Thoracic aorta (tissue), 1 donor: Measurements from ENCODE around the gene ALDH5A1.

DNA sequence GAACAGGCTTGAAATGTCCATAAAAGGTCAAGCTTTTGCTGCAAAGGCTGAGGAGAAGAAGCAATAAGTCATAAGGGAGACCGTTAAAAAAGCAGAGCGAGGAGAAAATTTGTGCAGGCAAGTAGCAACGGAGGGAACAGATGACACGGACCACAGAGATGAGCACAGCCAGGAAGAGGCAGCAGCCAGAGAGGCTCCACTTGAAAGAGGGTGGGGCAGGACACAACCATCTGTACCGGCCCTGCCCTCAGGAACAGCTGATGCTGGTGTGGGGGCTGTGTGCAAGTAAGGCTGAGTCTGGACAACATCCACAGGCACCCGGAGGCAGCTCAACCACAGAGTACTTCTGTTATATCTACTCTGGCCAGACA lies 25.1 kb downstream of the KIF13A start:
- RAMPAGE, long total RNA = no peak

DNA sequence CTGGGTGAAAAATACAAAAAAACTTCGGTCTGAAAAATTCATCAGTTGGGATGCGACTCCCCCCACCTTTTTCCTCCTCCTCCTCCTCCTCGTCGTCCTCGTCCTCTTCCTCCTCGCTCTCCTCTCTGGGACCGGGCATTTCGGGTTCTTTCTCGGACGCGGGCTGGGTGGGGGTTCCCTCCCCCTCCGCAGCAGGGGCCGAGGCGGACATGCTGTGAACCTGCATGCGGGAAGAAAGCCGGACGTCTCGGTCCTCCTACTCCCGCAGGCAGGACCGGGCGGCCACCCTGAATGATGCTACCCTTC lies 600 bp downstream of the DEK start:
- RAMPAGE, long total RNA = start-site peak on the minus strand centred at position 212 of the sequence, 19 bp wide, 166 reads

DNA sequence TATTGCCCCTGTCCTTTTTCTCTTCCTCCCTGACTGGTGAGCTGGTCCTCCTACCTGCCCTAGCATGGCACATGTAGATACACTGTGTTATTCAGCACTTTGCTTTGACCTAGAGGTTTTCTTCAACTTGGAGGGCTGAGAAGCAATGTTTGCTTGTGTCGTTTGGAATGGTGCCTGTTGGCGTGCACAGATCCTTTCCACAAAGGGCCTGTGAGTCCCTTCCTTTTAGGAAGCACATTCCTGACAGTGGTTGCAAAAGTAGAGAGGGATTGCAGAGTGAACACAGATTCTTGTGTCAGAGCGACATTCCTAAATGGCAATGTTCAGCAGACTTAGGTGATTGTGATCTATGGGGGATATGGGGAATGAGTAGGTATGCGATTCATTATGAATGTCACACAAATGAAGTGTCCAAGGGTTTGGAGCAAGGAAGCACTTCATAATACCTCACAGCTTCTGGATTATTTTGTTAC lies 850 bp upstream of the RNF144B start:
- RAMPAGE, long total RNA = no peak

- RAMPAGE, long total RNA = no peak
Measured at GRCh38 chr6:18415785-18416795, 28.9 kb downstream of the RNF144B start.

DNA sequence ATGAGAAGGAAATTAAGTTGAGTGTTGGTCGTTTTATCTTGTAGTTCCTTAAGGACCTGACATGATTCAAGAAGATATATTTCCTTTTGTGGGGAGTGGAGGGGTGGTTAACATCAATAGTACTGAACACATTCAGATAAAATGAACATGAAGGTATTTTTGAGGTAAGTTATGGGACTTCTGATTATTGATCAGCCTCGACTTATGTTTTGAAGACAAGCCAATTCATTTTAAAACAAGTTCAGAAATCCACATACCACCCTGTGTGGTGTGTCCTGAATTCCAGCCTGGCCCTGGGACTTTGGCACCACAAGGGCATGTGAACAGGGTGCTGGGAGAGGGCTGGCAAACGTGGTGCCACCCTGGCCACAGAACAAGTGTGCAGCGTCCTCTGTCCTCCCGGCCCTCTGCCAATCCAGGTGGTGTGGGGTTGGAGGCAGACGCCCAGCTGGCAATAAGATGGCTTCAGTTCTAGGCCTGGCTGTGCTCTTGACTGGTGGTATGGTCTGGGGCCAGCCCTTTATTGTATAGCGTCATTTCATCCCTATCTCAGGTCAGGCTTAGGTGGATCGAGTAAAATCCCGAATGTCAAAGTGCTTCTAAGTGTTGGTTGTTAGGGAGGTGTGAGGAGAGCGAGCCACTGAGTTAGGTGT lies 84.1 kb downstream of the RNF144B start:
- RAMPAGE, long total RNA = no peak

DNA sequence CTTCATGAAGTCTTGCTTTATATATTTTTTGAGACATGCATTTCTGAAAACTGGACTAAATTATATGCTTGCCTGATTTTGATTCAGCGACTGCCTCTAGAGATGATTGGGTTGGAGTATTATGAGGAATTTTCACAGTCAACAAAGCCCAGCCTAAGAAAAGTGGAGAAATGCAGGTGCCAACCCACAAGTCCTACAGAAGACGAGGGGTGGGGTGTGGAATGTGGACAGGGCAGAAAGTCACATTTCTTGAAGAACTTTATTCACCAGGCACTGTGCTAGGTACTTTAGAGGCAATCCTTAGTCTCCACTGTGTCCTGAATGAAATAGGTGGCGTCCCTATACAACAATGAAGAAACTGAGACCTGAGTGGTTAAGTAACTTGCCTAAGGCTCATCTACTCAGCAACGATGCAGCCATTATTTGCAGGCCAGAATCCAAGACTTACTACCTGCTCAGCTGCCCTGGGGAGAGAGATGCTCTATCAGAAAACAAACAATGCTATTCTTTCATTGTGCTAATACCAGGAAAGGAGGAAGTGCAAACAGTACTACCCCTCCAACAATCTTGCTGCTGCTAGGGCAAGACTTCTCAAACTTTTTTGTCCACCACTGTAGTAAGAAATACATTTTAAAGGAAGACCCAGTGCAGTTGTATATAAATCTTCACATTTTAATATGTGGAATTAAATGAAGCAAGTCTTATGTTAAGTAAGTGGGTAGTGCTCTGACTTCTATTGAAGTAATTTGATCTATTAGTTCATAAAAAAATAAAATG lies 106.4 kb downstream of the RNF144B start:
- RAMPAGE, long total RNA = no peak

GRCh38 chr6:18584982-18585430 lies 197.9 kb downstream of the RNF144B start:
- RAMPAGE, long total RNA = no peak

- RAMPAGE, long total RNA = no peak
Measured at GRCh38 chr6:19180546-19181307, 656.4 kb upstream of the ID4 start.

GRCh38 chr6:19303246-19303926 lies 533.8 kb upstream of the ID4 start:
- RAMPAGE, long total RNA = no peak

DNA sequence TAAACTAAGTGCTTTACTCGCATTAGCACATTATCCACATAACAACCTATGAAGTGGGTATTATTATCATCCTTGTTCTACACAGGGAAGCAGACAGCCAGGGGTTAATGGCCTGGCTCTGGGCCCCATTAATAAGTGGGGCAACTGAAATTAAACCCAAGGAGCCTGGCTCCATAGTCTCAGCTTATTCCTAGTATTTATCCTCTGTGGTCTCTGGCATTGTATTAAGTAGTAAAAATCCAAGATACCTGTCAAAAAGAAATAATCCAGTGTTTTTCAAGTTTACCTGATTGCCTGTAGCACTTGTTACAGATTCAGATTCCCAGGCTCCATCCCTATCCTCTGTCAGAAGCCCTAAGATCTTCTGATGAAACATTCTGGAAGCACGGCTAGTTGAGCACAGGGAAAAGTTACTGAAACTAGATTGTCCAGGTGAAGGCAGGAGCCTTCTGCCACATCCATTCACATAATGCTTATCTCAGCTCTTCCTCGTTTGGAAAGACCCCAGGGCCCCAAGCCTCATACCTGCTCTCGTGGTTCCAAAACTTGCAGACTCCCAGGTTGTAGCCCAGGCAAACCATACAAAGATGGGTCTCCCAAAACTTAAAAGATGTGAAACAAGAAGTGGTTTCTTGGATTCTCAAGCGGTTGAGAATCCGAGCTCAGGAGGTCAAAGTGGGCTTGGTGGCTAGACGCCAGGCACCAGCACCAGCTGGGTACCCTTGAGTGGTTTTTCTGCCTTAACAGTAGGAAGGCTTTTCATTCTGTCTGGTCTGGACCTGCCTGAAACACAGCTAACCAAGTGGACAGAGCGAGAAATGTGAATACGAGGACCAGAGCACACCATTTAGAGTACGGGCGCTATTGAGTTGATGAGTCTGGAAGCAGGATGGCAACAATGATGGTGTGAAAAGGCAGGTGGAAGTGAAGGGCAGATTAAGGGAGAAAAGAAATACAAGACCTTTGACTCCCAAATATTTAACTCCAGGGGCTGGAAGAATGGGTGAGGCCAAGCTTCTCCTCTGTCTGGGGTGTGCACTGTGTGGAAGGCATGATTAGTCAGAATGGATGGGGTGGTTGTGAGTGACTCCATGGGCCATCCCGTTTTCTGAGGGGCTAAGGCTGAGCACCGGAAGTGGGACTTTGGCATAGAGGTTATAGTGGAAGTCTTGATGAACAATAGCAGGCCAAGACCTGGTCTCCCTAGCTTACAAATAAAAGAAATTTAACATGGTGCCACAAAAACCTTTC lies 11.7 kb downstream of the E2F3 start:
- RAMPAGE, long total RNA = no peak

DNA sequence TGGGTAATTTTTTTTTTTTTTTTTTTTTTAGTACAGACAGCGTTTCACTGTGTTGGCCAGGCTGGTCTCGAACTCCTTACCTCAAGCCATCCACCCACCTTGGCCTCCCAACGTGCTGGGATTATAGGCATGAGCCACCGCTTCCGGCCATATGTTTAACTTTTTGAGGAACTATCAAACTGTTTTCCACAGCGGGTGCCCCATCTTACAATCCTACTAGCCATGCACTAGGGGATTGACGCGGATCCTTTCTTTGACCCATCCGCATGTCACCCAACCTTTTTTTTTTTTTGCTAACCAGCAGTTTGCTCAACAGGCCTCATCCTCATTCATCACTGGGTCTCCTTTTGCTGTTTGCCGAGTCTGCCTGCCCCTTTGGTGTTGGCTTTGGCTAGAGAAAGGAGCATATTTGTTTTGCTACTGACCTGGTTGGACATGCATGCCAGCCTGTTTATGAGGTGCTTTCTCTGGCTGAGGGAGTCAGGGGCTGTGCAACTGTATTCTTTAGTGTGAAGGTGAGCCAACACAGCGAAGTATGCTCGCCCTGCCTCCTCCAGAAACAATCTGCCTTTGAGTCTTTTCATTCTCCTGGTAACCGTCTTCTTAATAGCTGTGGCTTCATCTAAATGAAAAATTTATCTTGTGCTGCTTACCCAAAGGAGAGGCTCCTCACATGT lies 40.2 kb downstream of the E2F3 start:
- RAMPAGE, long total RNA = no peak

DNA sequence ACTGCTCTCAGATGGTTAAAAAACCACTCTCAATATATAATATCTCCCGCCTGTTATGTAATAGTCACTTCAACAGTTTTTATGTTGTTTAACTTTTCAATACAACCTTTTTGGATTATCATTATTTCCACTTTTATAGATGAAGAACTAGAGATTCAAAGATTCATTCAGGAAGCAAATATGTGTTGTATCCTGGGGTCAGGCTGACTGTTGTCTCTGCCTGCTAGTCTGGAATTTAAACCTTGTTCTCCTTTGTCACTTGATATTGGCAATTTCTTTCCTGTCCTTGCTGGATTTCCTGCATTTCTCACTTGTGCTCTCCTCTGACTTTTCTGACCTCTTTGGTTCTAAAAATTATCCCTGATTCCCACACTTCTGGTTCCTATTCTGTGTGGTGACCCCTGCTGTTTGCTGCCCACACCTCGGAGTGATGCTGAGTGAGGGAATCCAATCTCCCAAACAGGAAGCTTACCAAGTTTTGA lies 345.2 kb downstream of the CDKAL1 start:
- RAMPAGE, long total RNA = no peak

DNA sequence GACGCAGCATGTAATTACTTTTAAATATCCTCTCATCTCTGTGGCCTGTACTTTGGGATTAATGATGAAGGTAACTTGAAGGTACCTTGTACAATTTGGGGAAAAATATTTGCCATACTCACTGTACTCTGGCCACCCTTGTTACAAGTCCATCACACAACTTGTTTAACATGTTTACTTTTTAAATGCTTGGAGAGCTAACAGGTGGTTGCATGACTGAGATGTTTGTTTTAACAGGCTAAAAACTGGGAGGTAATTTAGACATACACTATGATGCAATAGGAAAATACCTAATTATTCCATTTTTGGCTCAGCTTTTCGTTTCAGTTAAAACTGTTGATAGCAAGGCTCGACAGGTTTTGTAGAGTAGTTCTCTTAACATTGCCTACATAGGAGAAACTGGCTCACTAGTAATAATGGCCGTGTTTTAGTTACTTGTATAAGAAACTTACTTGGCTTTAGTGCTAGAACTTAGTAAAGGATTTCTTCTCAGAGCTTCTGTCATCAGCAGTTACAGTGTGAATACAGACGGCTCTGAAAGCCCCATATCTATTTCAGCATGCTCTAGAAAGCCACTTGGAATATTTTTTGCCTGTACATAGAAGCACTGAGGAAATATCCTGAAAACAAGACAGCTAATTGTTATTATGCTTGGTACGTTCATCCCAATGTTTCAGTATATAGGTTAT lies 489.8 kb upstream of the SOX4 start:
- RAMPAGE, long total RNA = no peak

GRCh38 chr6:21570242-21570722 lies 23.3 kb upstream of the SOX4 start:
- RAMPAGE, long total RNA = no peak

DNA sequence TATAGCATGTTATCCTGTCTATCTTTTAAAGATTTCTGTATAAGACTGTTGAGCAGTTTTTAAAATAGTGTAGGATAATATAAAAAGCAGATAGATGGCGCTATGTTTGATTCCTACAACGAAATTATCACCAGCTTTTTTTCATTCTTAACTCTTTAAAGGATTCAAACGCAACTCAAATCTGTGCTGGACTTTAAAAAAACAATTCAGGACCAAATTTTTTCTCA lies 3.4 kb downstream of the SOX4 start:
- RAMPAGE, long total RNA = no peak

GRCh38 chr6:21844907-21845527 lies 251.5 kb downstream of the SOX4 start:
- RAMPAGE, long total RNA = no peak

DNA sequence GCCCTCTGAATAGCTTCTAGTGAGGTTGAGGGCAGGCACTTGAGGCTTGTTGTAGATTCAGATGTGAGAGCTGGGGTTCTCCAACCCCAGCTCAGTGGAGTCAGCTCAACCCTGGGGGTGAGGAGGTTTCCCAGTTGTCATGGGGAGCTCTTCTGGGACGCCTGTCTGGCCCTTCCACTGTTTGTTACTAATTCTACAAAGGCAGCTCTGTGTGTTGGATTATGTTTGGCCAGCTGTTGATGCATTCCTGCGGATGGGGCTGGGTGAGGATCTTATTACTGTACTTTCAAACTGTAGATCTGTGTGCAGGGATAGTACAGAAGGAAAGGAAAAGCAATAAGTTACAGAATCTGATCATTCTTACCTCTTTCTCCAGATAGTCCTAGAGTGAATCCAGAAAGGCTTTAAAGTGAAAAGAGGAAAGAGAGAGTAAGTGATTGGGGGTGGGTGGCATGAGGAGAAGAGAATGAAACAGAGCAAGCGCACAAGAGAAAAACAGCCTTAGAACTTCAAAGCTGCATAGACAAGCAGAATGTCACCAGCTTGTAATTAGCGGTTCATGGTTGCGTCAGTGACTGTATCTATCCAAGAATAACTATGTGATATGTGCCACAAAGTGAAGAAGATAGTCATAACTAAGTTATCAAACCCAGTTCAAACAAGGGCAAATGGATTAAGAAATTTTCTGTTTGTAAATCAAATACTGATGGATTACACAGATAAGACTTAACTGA lies 148.6 kb downstream of the PRL start:
- RAMPAGE, long total RNA = no peak

DNA sequence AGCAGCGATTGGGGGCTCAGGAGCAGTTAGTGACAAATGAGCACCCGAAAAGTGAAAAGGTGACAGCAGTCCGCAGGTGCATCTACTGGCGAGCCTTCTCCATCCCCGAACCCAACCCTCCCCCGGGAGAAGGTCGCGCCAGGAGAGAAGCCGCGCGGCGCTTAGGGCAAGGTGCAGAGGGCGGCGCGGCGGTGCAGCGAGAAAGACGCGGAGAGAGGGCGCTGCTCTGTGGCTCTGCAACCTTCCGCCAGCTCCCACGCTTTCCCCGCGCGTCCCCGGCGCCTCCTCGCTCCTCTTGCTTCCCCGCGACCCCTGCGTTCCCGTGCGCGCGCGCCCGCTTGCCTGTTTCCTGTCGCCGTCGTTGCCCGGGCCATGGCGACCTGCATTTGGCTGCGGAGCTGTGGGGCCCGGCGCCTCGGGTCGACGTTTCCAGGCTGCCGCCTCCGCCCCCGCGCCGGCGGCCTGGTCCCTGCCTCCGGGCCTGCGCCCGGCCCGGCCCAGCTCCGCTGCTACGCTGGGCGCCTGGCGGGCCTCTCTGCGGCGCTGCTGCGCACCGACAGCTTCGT lies at the start of gene ALDH5A1:
TSS of gene ALDH5A1 (plus strand) at position 345 of the 566 bp plus-strand sequence.
- RAMPAGE, long total RNA = no peak

GRCh38 chr6:24658651-24659507 lies 7.8 kb downstream of the TDP2 start:
- RAMPAGE, long total RNA = no peak

DNA sequence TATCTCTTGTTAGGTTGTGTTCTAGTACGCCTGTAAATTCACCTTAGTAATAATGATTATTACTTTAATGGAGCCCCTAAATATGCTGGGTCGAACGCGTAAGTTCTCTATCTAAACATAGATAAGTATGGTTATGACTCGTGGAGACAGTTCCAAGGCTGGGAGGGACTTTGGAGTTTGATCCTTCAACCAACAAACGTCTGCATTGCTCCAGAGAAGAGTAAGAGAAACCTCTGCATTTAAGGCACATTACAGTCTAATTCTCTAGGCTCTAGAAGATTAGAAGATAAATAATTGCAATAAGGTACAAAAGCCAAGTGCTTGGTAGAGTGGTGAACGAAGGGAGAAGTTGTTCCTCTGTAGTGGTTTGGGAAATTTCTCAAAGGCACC lies 549 bp downstream of the ACOT13 start:
- RAMPAGE, long total RNA = no peak